Metastatic Pancreatic Carcinoma in the Ovary (tissue), 1 donor: Measurements from ENCODE around the gene MBD2.

- PRO-cap, result no peak
Measured at GRCh38 chr18:50654629-50655015, 94.7 kb downstream of the MAPK4 start.

- PRO-cap, result no peak
Measured at GRCh38 chr18:50716734-50717537, 102.9 kb downstream of the MRO start.

- PRO-cap, result no peak
Measured at GRCh38 chr18:50816696-50817213, 3.1 kb downstream of the MRO start.

- PRO-cap, result no peak
Measured at GRCh38 chr18:50984102-50984844, 16.4 kb downstream of the ELAC1 start.

- PRO-cap, result no peak
Measured at GRCh38 chr18:51184980-51185714, 12.3 kb downstream of the MEX3C start.

DNA sequence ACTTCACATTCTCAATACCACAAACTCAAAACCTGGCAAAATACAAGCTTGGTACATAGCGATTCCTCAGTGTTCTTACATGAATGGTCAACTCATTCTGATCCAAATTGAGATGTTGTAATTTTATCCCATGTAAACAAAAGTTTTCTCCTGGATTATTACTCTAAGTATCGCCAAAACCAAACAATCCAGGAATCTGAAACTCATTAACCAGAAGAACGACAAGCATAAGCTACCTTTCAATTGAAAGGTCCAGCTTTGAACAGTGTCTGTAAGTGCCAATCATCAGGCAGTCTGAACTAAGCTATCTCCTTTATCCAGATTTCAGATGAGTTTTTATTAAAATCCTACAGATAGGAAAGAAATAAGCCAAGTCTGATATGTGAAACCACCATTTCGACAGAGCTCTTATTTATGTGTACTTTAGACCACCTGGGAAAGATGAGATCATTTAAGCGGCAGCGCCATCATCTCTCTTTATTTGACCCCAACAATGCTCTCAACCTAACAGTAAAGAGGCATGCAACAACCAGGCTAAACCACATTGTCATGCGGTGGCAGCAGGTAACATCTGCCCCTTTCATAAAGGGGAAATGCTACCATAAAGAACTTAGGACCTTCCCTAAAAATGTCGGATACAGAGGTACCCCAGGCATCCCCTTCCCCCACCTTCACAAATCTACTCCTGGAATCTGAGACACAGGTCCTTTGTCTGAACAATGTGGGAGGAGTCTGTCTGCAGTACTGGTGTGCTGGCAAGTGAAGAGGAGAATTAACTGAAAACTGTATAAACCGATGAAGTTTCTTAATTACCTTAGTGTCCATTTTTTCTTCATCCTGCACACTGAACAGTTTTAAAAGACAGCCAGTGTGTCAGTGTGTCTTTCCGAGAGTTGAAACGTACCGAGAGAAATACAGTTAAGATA is 2.2 kb downstream of the MEX3C start:
- PRO-cap, result bidirectional peak, plus-strand start at position 735 of the sequence, minus-strand start at position 681 of the sequence

GRCh38 chr18:51447116-51447774 is 249.8 kb upstream of the MEX3C start:
- PRO-cap, result bidirectional peak, plus-strand start at chr18:51447557, minus-strand start at chr18:51447327

- PRO-cap, result no peak
Measured at GRCh38 chr18:51569225-51569642, 371.8 kb upstream of the MEX3C start.

- PRO-cap, result unidirectional peak, minus-strand start at chr18:54224243; bidirectional peak, plus-strand start at chr18:54224827, minus-strand start at chr18:54224519
Measured at GRCh38 chr18:54223831-54225052, at the start of gene MBD2. MBD2 (minus strand) TSS chr18:54224669.

DNA sequence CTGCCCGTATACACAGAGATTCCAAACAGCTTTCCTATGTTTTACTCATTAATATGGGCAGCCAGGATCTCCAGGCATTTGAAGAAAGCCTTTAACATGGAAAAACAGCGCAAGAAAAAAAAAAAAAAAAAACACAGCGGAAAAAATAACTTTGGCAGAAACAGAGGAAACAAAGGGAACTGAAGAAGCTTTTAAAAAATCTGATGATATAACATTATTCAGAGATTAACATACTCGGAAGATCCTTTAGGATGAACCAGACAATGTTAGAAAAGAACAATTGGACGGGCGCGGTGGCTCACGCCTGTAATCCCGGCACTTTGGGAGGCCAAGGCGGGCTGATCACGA is 11.9 kb upstream of the MBD2 start:
- PRO-cap, result no peak

GRCh38 chr18:54833561-54833950 is 5.3 kb downstream of the RAB27B start:
- PRO-cap, result no peak

DNA sequence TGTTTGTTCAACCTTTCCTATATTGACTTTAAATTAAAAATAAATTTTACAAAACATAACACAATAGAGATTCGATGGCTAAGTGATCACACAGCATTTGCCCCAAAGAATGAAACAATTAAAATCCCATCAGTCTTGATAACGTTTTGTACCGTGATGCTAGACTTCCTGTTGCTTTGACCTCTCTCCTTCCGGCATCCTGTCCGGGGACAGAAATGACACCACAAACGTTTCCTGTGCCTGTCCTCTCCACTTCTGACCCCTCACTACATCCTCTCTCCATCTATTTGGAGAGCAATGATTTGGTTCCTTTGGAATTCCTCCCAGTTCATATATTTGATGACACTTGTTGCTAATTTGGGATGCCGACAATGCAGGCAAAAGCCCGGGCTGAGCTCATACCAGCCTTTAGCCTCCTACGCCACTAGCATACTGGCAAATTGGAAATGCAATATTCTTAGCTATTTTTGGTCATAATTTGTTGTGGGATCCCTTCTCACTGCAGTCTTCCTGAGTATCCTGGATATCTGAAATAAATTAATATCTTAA is 151.2 kb upstream of the CCDC68 start:
- PRO-cap, result no peak

DNA sequence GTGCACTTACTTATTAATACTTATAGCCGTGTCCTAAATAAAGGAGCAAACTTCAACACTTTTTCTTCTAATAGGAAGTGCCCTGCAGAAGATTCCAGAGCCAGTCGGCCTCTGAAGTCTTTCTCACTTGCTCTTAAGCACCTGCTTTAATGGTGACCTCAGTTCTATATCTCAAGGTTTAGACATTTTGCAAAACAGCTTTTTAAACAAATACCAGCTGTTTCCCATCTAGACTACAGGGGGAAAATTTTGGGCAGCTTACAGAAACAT is 285.2 kb upstream of the CCDC68 start:
- PRO-cap, result no peak

GRCh38 chr18:55275316-55275934 is 312.6 kb downstream of the TCF4 start:
- PRO-cap, result no peak

GRCh38 chr18:55320497-55321540 is 267.2 kb downstream of the TCF4 start:
- PRO-cap, result no peak

DNA sequence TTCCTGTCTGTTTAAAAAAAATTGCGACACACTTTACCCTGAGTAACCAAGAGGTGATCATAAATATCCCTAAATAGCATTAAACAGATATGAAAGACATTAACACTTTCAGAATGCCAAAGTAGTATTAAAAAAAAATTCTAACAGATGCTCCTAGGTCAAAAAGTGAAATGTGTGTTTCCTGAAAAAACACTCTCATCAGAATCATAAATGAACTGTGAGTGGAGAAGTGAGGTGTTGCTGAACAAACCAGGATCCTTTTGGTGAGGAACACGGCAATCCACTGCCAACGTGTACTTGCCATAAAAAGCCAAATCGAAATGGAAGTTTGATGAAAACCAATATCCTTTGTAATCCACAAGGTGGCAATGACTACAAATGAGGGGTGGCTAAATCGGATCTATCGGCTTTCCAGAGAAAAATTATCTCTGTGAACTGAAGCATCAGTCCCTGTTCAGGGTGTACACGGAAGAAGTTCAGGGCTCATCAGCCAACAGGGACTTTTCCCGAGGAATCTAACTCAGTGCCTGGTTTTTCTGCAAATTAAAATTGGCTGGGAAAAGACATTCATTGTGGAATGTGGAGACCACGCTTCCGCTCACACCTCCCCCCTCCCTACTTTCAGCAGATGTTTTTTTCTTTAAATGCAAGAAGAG is 248.8 kb downstream of the TCF4 start:
- PRO-cap, result no peak

DNA sequence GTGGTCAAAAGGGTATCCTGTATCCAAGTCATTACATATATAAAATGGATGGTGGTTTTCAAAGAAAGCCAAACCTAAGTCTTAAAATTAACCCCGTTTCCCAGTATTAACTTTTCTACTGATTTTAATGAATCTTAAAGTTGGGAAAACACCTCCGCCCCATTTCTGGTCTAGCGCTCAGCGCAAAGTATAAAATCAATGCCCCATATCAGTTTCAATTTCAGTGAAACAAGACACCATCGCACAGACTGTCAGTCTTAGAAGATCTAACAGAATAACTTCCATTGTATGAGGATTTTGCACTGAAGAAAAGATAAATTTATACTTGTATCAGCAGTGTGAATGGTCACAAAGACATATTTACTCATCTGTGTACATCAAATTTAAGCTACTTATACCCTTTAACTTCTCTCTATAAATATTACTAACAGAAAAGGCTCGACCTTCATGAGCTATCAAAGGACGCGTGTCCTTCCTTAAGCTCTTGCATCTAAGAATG is 183.2 kb downstream of the TCF4 start:
- PRO-cap, result no peak

- PRO-cap, result no peak
Measured at GRCh38 chr18:55477400-55478018, 110.5 kb downstream of the TCF4 start.

GRCh38 chr18:55507757-55508128 is 80.2 kb downstream of the TCF4 start:
- PRO-cap, result no peak

DNA sequence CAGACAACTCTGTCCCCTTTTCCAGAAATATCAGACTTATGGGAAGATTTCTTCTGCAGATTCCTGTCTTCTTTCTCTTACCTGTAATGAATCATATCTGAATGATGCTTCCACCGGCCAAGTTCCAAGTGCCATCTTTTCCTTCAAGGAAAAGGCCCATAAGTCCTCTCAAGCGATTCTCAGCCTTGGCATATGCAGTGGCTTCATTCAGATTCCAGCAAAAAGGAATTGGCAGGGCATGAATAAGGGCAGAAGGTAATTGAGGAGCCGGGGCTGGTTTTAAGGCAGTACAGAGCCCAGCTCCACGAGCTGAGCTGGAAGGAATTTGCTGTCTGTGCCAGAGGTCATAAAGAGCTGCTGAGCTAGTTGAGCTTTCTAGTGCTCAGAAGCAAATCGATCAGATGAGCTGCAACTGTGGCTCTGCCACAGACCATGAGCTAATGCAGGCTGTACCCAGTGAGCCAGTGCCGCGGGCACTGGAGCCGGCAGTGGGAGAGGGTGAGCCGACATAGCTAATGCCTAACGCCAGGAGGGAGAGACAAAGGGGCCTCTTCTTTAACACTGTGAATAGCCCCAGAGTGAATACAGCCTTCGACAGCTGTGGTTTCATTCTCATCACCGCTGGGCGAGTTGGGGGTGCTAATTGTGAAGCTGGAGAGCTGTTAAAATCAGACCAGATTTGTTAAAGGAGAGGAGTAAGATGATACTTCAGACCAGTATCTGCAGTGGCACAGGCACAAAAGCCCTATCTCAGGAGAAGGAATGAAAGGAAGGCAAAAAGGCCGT is 410.0 kb upstream of the TCF4 start:
- PRO-cap, result unidirectional peak, plus-strand start at position 488 of the sequence